Colon Carcinoma Metastatic in the Brain (tissue), 2 donors: ENCODE measurements around a stretch of chr12.

GRCh38 chr12:101779657-101780012, 40.4 kb upstream of the SYCP3 start:
- PRO-cap, 2 experiments: no peak in any of the 2 experiments

GRCh38 chr12:101791233-101791742, 39.5 kb downstream of the GNPTAB start:
- PRO-cap, 2 experiments: no peak in any of the 2 experiments

DNA sequence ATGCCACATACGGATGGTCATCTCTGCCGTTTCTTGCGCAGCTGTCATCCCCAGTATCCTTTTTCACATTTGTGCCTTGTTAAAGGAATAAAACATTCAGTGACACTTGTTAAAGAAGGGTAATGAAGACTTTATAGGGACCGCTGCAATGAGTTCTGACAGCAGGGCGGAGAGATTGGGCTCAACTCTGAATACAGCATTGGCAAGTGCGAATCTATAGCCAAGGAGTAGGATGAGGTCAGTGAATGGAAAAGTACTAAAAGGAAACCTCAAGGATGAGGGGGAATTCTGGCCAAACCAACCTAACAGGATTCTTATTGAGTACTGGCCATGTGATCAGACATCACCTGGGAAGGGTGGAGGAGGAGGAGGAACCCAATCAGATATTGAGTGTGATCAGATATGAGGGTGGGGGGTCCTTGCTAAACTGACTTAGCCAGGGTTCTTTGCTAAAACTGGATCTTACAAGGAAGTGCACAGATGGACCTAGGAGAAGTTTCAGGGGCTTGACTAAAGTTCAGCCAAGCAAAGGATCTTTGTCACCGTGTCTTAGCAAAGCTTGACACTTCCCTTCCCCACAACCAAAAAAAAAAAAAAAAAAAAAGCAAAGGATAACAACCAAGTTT, 31.0 kb downstream of the DRAM1 start:
- PRO-cap, 2 experiments: no peak in any of the 2 experiments

DNA sequence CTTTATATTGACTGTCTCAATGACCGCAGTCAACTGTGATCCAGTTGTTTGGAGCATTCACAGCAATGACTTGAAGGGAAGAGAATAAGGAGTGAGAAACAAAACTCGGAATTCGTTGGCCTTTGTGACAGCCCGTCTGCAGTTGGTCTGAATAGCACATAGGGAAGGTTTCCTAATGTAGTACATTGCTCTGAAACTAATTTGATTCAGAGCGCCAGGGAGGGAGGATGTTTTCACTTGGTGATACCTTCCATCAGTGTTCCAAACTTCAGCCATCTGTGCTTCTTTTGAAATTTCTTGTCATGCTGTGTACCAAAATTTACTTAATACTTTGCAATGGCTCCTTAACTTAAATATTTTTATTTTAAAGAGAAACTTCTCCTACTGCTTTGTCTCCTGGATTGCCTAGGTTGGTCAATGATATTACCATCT, 55.0 kb downstream of the DRAM1 start:
- PRO-cap, 2 experiments: no peak in any of the 2 experiments

- PRO-cap, 2 experiments: no peak in any of the 2 experiments
Observed at GRCh38 chr12:102342597-102343134, 137.7 kb downstream of the IGF1 start.

GRCh38 chr12:102463597-102464152, 16.7 kb downstream of the IGF1 start:
- PRO-cap, 2 experiments: no peak in any of the 2 experiments

DNA sequence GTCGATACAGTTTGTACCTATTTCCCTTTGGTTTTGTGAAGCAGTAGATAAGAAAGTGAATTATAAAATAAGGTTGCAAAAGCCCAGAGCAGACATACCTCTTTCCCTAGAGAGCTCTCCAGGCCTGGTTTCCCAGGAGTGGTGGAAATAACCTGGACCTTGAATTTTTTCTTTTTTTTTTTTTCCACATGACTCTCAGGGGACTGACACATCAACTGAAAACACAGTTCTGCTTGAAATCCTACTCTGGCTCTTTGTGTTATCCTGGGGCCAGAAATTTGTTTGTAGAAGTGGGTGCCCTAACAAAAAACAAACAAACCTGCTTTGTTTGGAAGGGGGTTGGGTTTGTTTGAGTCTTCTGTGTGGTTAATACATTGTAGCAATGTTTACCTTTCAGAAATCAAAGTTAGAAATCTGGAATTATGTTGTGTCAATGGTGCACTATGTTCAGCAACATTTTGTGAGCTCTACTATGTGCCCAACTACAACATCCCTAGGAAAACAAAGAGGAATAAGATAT, 1.3 kb upstream of the IGF1 start:
- PRO-cap, 2 experiments: no peak in any of the 2 experiments

DNA sequence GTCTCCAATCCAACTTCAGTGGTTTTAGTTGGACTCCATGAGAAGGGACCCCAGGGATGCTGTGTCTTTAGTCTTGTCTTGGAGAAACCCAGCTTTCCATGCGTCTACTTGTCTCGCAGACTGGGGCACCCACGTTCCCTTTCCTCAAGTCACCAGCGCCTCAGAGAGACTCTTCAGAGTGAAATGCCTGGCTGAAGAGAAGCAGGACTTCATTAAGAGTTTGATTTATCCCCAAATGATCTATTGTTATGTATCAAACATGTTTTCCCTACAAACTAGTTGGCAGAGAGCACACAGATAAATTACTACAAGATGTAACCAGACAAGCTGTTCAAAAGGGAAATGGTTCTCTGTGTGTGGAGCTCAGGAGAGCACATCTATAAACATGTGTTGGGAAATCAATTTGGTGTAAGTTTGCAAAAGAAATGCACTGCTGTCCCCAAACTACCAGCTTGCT, 159.3 kb downstream of the PAH start:
- PRO-cap, 2 experiments: no peak in any of the 2 experiments

DNA sequence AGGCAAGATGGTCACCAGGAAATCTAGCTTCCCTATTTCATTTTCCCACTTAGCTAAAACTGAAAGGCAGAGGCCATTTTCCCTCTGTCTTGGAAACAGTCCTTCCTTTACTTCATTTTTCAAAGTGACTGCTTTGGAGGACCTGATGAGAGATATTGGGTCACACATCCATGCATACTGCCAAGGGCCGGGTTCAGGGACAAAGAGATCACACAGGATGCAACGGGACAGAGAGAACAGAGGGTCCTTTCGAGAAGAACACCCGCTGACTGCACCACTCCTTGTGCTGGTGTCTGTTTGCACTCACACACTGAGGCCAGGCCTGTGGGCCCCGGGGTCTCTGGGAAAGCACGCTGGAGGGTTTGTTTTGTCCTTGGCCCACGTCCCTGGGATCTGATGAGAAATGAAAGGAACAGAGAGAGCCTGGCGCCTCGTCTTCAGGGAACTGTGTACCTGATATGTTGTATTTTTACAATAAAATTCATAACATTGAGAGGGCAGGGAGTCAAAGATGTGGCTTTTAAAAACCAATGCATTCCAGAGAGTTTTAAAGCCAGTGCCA, 42.2 kb downstream of the PAH start:
- PRO-cap, 2 experiments: no peak in any of the 2 experiments

DNA sequence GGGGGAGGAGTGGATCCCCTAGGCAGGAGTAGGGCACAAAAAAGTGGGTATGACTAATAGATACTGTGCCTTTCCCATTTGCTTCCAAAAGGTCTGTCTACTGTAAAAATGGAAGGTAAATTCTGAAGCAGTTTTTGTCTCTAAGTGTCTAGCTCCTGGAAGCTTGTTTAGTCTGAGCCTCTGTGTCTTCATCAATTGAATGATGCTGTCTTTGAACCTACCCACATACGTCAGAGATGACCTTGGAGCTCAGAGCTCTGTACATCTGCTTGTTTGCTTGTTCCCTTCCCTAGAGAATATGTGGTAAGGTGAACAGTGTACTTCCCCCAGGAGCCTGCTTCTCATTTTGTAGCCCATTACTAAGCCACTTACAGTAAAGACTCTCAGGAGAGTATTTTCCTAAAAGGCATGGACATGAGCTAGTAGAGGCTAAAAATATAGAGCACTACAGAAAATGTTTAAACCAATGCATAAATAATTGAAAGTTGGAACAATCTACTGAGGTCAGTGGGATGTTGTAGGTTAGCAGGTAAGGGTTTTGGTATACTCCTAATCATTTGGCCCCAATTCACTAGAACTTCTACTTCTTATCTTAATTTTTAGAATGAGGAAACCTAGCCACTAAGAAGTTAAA, 13.4 kb downstream of the PAH start:
- PRO-cap, 2 experiments: no peak in any of the 2 experiments

DNA sequence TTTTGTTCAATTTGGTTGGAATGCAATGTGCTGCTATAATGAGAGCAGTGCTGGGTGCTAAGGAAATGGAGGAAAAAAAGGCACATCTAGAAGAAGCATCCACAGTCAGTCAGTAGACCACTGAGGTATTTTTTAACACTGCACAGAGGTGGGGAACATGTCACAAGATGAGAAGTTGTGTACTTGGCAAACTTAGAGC, 3.1 kb upstream of the PAH start:
- PRO-cap, 2 experiments: no peak in any of the 2 experiments

DNA sequence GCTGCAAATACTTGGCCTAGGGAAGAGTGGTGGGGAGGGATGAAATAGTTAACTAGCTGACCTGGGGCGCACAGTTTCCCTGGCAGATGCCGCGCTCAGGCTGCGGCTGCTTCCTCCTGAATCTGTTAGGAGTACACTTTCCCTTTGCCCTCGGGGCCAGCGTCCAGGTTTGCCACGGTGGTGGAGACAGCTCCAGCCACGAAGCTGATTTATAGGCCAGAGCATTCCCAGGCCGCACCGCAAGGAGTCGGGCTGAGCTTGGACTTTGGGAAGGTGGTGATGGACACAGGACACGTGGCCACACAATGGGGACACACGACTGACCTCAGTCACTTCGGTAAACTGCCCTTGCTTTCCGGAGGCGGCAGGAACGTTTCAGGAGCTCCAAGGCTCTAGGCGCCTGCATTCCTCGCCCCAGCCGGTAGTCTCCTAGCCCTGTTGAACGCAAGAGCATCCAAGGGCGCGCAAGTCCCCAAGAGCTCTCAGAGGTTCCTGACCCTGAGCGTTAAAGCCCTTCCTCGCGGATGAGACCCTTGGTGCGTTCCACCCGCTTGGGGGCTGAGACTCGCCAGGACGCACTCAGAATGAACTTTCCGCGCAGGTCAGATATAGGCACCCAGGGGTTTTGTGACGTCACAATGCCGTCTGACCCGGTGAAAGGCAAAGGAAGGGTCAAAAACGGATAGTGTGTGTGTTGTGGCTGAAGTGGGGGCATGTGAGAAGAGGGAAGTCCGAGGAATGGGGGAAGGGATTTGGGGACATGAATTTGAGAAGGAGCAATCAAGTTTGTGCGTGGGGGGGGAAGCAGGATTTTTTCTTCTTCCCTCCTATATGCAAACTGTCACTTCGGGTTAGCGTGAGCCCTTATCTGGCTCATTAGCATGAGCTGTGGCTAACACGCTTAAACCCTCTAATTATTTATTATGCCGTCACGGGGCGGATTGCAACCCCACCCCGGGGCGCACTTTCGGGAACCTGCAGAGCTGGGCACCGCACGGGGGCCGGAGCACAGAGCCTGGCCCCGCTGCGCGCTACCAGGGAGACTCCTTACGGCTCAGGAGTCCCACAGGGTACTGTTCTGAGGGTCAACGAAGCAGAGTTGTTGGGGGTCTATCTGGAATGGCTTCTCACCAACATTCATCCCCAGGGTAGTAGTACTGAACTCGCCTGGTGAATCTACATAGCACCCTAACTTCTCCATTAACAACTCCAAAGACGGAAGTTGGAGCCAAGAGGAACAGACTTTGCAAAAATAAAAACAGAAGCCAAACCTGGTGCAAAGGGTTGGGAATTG, 6.8 kb upstream of the ASCL1 start:
- PRO-cap, 2 experiments: no peak in any of the 2 experiments

DNA sequence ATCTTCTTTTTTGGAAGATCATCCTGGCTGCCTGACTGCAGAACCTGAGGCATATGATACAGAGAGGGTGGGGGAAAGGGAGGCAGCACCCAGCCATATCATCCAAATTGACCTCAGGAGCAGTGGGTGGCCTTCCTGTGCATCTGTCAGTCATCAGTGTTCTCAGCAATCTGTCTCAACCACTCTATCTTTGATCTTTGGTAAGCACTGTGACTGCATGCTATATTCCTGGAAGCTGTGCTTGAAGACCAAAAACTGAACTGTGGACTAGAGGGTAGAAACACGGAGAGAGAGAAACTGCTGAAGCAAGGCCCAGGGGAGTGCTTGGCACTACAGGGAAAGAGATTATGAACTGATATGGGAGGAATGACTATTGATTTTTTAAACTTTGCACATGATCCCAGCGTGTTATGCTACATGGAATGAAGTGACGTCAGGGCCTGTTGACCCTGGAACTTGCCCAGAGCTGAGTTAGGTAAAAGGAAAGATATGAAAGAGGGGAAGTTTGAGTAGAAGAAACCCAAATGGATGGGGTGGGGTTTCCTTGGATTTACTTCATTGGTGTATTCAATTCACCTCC, 171.5 kb downstream of the ASCL1 start:
- PRO-cap, 2 experiments: no peak in any of the 2 experiments

- PRO-cap, 2 experiments: no peak in any of the 2 experiments
Observed at GRCh38 chr12:103455377-103455864, 40.3 kb downstream of the C12orf42 start.

GRCh38 chr12:103938098-103938643, 8.0 kb downstream of the HSP90B1 start:
- PRO-cap, 2 experiments: no peak in any of the 2 experiments

DNA sequence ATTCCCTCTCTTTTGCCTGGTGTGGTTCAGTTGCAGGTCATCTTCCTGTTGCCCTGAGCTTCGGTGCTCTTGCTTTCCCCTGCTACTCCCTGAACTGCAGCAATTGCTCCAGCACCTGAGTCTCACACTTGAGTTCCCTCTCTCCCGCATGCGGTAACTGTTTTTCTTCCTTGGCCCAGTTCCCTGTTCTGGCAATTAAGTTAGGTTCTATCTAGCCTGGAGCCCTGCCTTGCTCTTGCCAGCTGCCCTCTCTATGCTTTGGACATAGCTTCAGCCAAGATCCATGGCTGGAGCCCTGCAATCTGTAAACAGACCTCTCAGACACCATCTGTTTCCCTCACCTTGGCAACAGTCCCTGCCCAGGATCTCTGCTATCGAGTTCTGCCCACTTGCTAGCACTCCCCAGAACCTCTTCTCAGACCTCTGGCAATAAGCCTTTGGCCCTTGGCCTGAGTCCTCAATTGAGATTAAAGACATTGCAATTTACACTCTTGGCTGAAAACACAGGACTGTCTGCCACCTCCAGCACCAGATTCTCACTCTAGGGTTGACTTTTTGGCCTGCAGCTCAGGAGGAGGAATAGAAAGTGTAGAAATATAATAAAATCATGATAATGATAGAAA, 6.0 kb upstream of the GLT8D2 start:
- PRO-cap, 2 experiments: no peak in any of the 2 experiments

GRCh38 chr12:104292769-104293947, 10.4 kb upstream of the EID3 start:
- PRO-cap, 2 experiments: no peak in any of the 2 experiments

GRCh38 chr12:104325001-104325510, 21.5 kb downstream of the EID3 start:
- PRO-cap, 2 experiments: no peak in any of the 2 experiments

- PRO-cap, 2 experiments: no peak in any of the 2 experiments
Observed at GRCh38 chr12:104329200-104329845, 25.8 kb downstream of the EID3 start.

DNA sequence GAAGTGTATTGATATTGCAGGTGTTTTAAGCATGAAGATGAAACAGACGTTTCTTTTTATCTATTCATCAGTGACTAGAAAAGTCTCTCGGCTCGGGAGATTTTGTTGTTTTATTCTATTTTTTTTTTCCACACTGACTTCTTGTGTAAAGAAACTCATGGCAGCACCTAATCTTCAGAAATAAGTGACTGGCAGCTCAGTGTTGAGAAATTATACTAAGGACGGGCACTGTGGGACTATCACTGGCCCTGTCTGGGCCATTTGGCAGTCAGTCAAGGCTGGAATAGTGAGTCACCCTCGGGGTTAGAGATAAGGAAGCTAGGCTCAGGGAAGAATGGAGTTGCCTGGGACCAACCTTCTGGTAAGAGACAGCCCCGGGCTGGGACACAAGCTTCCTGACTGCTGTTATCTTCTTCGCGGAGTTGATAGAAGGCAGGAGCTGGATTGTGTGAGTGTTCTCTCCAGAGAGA, 48.3 kb upstream of the CHST11 start:
- PRO-cap, 2 experiments: no peak in any of the 2 experiments